Mammary microvascular endothelial cell (primary cell): ENCODE measurements around a stretch of chr10.

- RAMPAGE, long total RNA, result no peak
Observed at GRCh38 chr10:29619003-29619866, 15.5 kb downstream of the SVIL start.

- RAMPAGE, long total RNA, result no peak
Observed at GRCh38 chr10:29635625-29636029, 856 bp upstream of the SVIL start.

DNA sequence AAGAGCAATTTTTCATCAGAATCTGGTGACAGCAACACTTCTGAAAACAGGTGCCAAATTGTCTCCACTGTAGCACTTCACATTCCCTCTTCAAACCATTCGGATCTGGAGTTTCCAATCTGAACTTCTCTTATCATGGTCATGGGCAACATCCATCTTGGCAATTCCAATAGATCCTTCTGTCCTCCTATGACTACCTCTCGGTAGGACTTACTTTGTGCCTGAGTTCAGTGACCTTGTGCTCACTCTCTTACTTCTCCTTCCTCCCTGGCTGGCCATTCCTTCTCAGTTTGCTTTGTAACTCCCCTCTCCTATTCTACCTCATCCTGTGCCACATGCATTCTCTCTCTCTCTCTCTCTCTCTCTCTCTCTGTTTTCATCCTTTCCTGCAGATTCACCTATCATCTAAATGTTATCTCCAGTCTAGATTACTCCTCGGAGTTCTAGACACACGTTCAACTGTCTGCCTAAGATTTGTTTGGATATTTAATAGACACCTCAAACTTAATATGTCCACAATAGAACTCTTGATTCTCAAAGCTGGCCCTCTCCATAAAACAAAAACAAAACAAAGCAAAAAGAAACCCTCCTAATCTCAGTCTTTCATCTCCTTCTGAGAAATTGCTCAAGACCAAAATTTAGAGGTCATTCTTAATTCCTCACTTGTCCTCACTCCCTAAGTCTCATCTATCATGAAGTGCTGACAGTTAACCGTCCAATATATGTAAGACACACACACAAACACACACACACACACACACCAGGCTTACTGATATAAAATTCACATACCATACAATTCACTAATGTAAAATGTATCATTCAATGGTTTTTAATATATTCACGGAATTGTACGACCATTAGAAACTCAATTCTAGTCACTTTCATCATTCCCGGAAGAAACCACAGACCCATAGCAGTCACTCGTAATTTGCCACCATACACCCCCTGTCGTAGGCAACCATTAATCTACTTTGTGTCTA is 16.8 kb upstream of the SVIL start:
- RAMPAGE, long total RNA, result no peak

GRCh38 chr10:29728579-29729143 is 93.9 kb upstream of the SVIL start:
- RAMPAGE, long total RNA, result no peak

DNA sequence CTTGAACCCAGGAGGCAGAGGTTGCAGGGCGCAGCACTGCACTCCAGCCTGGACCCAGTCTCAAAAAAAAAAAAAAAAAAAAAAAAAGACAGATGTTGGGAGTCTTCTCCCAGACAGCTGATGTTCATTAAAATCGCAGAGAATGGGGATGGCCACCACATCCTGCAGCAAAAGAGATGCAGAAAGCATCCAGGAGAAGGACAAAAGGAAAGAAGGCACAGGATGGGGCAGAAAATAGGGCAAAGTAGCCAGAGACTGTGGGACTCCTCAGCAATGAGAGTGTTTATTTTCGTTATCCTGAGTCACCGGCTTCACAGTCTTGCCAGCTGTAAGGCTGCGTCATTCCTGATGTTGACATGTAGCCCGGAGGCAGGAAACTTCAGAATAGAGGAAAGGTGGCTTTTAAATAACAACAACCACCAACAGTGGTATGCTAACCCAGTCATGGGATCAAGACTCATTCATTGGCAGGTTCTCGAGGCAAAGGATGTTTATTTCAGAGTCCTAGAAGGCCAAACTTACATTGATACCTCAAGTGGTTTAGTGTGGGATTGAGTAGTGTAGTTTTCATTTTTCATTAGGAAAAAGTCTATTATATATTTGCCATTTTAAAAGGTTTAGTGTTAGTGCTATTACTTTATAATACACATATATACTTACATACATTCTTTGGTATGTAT is 149.6 kb upstream of the SVIL start:
- RAMPAGE, long total RNA, result no peak

- RAMPAGE, long total RNA, result no peak
Observed at GRCh38 chr10:29804058-29804807, 169.5 kb upstream of the SVIL start.

GRCh38 chr10:29853787-29854469 is 205.5 kb downstream of the JCAD start:
- RAMPAGE, long total RNA, result no peak

- RAMPAGE, long total RNA, result no peak
Observed at GRCh38 chr10:29860106-29860441, 199.3 kb downstream of the JCAD start.

GRCh38 chr10:29959485-29960606 is 99.5 kb downstream of the JCAD start:
- RAMPAGE, long total RNA, result no peak

DNA sequence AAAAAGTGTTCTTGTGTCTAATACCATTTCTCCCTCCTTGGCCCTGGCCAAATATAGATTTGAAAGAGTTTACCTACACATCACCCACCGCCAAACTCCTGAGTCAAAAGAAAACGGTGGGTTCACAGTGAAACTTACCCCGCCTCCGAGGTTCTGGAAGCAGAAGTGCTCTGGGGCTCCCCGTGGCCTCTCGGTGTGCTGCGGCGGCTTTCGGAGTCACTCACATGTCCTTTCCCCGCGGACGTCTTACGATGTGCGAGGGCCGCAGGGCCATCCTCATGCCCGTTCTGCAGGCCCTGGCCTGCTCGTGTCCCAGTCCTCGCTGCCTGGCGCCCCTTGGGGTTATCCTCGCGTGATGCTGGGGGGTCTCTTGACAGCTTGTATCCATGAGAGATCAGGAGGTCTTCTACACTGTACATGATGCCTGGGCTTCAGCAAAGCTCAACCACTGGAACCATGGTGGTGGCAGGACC is 12.0 kb downstream of the JCAD start:
- RAMPAGE, long total RNA, result no peak

DNA sequence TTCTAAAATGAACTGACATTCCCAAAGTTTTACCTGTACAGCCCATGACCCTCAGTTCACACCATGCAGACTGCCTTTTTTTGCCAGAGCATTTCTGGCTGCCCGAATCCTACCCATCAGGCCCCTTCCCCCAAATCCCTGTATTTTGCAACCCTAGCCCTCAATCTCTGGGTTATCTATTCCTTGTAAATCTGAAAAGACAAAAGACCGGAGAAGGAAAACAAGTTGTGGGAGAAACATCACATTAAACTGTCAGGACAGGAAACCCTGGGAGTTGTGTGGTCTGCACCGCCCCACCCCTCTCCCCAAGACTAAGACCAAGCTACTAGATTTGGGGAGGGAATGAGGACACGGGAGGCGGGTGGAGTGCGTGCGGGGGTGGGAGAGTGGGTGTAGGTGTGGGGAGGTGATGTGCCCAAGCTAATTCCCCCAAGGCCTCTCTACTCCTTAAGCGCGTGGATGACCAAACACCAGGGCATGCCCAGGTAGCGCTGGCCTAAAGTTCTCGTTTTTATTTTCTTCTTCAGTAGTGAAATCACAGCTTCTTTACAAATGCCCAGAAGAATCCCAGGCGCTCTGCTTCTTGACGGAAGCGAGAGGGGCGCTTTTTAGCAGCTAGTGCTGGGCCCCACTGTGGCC is 1.3 kb downstream of the JCAD start:
- RAMPAGE, long total RNA, result no peak

GRCh38 chr10:30336795-30337456 is 12.2 kb downstream of the MTPAP start:
- RAMPAGE, long total RNA, result no peak

DNA sequence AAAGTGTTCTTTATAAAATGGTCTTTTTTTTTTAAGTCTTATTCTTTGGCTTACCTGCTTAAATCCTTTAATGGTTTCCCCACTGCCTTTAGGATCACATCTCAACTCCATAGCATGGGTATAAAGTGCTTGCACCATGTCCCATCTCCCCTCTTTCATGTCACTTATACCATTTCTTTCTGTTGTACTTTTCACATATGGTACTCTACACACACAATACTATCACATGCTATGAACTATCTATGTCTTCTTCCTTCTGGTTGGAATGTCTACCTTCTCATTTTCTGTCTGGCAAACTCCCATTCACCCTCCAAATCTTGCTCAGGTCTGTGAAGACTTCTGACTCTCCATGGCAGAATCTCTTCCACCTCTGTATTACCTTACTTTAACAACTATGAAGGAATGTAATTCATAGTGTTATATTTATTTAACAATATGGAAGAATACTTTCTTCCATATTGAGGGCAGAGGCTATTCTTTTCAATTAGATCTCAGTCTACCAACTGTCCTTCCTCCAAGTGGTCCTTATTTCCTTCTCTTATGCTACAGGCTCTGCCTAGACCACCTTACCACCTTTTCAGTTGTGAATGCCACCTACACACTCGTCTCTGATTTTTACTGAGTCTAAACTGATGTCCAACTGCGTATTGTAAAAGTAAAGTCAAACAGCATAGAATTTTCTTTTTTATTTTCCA is 4.9 kb downstream of the MTPAP start:
- RAMPAGE, long total RNA, result no peak

DNA sequence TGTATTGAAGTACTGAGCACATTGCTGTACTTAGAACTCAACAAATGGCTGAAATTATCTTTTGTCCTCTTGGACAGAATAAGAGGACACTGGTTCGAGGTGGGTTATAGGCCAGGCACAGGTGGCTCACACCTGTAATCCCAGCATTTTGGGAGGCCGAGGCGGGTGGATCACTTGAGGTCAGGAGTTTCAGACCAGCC is 10.9 kb downstream of the MAP3K8 start:
- RAMPAGE, long total RNA, result no peak

DNA sequence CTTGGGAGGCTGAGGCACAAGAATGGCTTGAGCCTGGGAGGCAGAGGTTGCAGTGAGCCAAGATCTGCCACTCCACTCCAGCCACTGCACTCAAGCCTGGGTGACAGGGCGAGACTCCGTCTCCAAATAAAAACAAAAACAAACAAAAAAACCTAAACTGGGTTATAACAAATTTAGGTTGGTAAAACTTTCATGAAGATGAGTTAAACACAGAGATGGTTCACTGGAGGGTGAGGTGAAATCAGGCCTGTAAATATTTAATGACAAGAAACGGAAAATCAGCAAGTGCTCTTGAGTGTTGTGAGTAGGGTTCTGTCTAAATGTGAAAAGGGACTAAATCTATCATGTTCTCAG is 11.3 kb downstream of the MAP3K8 start:
- RAMPAGE, long total RNA, result no peak

- RAMPAGE, long total RNA, result no peak
Observed at GRCh38 chr10:30458783-30459561, 25.0 kb downstream of the MAP3K8 start.

DNA sequence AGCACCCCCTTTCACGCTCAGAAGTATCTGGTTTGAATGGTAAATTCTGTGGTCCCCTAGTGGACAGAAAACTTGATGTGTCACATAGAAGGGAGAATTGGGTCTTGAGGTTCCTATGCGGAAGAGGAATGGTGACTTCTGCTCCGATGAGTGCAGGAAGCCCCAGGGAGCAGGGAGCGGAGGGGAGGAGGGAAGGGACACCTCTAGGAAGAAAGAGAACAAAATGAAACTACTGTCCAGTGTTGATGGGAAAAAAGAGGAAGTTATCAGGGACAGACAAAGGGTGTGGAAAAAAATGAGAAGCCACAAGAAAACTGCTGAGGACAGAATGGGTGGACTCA is 59.9 kb downstream of the MAP3K8 start:
- RAMPAGE, long total RNA, result no peak

DNA sequence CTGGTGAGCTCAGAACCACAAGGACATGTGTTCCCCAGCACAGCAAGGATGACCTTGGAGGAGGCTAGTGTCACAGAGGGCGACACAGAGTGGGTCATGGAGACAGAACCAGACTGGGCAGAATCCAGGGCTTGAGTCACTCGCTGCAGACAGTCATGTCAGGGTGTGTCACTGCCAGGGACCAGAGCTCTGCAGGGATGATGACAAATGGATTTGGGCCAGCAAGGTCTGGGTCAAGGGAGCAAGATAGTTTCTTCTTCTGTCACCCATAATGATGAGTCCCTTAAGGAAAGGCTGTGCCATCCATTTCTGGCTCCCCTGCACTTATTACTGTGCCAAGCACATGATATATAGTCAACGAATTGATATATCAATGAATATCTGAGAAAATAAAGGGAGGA is 60.3 kb downstream of the MAP3K8 start:
- RAMPAGE, long total RNA, result no peak

- RAMPAGE, long total RNA, result no peak
Observed at GRCh38 chr10:30497712-30498031, 63.7 kb downstream of the MAP3K8 start.

DNA sequence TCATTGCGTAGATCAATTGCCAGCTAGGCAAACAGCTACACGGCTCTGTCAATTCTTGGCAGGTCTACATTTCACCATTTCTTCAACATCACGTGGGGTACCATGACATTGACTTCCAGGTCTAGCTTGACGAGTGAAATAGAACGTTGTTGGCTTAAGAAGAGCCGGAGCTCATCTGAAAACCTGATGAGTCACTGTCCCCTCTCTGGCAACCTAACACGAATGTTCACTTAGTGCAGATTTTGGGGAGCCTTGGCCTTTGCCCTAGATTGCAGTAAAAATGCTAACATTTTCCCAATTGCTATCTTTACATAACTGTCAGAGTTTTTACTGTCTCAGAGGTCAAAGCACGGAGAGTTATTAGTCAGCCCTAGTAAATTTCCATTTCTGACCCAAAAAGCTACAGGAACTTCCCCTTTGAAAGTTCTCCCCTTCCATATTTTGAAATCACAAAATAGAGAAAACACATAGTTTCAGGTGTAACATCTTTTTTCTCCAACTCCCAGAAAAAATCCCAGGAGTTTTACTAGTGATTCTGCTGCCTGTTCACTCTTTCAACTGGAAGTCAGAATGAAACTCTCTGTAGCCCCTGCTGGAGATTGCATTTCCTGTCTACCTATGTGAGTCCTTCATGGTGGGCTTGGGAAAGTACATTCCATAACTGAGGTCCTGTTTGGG is 87.0 kb downstream of the LYZL2 start:
- RAMPAGE, long total RNA, result no peak